Mesothelial cell of epicardium (in vitro differentiated cells): ENCODE data around the genes ZSCAN5C, ZNF583, ZNF543, TRAPPC2B and ZNF446.

- PRO-cap = no peak
These were observed at the start of gene ZSCAN5C for GRCh38 chr19:56201914-56202554. TSS of gene ZSCAN5C (plus strand) at chr19:56202273.

- PRO-cap = no peak
These were observed 15.2 kb downstream of the ZSCAN5C start for GRCh38 chr19:56216829-56218047.

DNA sequence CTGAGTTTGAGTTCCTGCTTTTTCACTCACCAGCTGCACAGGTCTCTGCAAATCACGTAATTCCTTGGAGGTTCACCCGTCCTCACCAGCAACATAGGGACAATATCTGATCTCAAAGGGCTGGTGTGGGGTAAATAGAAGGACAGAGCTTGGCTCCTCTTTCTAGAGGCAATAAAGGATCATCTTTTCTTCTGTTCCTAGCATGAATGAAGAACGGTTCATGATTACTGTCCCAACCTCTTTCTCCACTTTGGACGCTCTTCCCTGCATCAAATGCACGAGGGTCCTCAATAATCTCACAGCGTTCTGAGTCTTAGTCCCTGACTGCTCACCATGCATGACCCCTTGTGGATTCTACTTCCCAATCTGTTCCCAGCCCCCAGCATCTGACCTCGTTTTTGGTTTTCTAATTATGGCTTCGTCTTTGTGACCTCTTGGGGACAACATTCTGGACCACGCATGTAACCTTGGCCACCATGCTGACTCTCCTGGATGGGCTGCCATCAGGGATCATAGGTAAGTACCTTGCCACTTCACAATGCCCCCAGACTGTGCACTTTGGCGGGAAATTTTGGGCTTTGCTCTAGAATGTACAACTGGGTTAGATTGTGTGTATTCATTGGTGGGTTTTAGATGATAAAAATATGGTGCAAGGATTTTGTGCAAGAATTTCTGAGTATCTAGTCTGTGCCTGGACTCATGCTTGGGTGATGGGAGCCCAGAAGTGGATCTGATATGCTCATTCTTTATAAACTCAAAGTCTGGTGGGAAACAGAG lies 11.3 kb downstream of the EDDM13 start:
- PRO-cap = no peak

DNA sequence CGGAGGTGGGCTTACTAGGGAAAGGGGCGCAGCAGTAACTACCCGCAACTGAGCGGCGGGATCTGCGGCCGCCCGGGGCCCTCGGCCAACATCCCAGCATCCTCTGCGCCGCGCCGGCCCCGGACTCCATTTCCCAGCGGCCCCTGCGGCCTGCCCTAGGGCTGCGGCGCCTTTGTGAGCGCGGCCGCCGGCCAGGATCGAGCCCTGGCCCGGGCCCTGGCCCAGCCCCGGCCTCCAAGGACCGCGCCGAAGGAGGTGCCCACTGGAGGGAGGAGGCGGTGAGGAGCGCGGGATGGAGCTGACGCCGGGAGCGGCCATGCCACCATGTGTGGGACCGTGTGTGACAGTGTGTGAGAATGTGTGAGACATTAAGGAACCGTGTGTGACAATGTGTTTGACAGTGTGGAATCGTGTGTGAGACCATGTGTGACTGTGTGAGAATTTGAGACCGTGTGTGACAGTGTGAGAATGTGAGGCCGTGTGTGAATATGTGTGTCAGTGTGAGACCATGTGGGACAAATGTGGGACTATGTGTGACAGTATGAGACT lies at the start of gene ZNF583:
TSS of gene ZNF583 (plus strand) at position 158 of the 549 bp plus-strand sequence.
- PRO-cap = no peak

- PRO-cap = no peak
These were observed 10.5 kb upstream of the ZNF460 start for GRCh38 chr19:57269766-57270238.

- PRO-cap = no peak
These were observed 11.3 kb downstream of the ZNF460 start for GRCh38 chr19:57291678-57291942.

- PRO-cap = no peak
These were observed 13.6 kb upstream of the ZNF543 start for GRCh38 chr19:57306475-57307249.

DNA sequence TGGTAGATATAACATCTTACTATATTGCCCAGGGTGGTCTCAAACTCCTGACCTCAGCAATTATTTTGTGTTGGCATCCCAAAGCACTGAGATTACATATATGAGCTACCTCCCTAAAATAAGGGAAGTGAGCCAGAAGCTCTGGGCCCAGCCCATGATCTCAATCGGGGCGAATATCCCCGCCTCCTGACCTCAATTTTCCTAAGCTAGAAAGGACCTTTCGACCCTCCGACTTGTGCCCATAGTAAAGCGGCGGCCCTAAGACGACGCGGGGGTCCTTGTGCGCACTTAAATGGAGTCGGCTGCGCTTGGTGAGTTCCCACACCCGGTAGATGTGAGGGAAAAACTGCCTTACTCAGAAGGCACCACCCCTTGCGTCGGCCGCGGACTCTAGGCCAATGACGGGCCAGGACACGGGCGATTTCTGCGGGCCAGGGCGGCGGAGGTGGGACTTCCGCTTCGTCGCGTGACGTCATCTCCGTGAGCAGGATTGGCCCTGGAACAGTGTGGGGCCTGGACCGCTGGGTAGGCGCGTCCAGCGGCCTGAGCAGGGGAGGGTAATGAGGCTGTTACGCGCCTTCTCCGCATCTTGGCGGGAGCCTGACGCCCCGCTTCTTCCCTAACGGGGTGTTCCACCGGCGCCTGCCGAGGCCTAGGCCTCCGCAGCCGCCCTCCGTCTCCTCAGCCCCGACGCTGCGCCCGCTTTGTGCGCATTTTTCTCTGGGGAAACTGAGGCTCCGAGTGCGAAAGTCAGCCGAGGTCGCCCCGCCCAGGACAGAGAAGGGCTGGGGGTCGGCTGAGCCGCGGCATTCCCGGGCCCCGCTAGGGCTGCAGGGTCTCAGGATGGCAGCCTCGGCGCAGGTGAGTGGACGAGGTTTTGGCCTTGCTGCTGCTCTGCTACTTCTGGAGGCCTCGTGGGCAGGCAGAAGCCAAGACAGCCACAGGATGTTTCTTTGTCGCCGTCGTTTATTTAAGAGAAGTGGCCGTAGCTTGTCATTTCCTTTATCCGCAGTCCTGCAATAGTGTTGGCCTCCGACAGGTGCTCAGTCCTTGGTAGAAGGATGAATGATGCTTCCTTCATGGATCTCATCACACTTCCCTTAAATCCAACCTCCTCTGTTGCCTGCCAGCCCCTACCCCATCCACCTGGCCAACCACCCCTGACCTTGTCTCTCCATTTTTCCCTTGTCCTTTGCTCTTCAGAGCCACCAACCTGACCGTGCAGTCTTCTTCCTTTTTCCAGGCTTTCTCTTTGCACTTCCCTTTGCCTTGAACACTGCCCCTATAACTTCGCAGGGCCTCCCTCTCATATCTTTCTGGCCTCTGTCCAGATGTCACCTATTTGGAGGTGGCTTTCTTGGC lies at the start of gene ZNF543:
TSS of gene ZNF543 (plus strand) at position 462 of the 1,362 bp plus-strand sequence.
- PRO-cap = bidirectional peak, plus-strand start at position 475 of the sequence, minus-strand start at position 400 of the sequence

GRCh38 chr19:57362869-57363732 lies at the start of gene TRAPPC2B:
TSS of gene TRAPPC2B (plus strand) at chr19:57363551.
- PRO-cap = bidirectional peak, plus-strand start at chr19:57363551, minus-strand start at chr19:57363342

DNA sequence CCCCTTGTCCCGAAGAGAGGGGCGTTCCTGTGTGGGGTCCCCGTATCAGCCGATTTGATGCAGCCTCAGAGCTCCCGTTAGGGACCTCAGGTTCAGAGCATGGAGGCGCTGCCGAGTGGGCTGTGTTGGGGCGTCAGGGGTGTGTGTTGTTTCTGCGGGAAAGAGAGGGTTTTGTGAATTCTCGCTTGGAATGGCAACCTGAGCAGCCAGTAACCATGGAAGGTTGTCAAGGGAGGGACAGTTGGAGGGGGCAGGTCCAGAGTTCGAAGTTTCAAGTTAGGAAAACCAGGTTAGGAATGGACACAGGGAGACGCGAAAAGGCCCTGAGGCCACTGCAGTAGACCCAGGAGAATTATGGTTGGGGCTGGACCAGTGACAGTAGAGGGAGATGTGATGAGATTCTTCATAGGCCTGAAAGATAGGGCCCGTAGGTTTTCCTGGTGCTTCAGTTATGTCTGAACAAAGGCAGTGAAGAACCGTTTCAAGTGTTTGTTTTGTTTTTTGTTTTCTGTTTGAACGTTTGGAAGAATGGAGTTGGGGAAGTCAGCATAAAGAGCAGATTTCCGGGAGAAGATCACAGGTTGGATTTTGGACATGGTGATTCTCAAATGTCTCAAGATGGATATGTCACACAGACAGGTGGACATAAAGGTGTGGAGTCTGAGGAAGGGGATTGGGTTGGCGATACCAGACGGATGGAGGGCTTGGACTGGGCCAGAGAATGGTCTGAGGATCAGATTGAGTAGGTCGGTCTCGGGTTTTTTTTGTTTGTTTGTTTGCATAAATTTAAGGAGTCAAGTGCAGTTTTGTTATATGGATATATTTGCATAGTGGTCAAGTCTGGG lies 763 bp downstream of the ZNF548 start:
- PRO-cap = unidirectional peak, minus-strand start at position 145 of the sequence

GRCh38 chr19:57538581-57538853 lies 11.4 kb downstream of the ZNF549 start:
- PRO-cap = no peak

DNA sequence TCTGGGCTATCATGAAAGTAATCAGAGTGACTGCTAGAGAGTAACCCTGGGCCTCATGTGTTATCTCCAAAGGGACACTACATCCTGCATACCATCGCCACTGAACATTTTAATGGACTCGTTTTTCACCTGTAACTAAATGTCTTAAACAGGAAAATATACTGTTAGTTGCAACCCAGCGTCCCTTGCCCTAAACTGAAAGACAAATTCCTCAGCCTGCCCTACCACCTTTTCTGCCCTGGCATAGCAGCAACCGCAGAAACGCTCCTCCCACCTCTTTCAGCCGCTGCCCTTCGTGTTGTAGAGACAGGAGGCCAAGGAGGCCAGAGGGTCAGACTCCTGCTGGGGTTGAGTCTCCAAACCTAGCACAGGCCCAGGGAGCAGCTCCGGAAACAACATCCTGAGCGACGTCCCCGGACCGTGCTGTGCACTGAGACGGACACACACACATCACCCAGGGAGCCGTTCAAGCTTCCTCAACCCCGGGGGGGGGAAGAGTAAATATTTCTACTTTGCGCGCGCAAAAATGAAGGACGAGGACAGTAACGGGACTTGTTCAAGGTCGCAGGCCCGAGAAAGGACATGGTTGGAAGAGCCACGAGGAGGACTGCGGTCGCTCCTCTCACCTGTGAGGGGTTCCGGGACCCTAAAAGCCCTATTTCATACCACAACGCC lies 745 bp downstream of the ZNF550 start:
- PRO-cap = no peak

- PRO-cap = no peak
These were observed 7.4 kb downstream of the ZNF776 start for GRCh38 chr19:57753724-57754731.

- PRO-cap = no peak
These were observed 3.5 kb downstream of the ZNF606 start for GRCh38 chr19:57998987-57999638.

DNA sequence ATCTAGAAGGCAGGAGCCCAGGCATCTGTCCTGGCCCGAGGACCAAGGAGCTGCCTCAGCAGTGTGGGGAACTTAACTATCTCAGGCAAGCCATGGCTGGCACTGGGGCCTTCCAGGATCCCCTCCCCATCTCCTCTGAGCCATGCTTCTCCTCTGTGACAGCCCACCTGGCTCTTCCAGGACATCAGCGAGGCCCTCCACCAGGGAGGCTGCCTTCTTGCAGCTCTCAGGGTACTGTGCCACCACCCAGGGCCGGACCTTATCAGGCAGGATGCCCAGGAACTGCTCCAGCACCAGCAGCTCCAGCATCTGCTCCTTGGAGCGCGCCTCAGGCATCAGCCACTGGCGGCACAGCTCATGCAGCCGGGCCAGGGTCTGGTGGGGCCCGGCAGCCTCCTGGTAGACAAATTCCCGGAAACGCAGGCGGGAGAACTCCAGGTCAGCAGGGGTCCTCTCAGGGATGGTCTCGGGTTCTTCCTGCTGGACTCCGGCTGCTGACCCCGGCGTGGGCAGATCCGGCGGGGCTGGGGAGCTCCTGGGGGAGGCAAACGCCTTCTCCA lies 8.3 kb downstream of the ZSCAN18 start:
- PRO-cap = no peak

GRCh38 chr19:58098328-58099126 lies 496 bp upstream of the ZSCAN18 start:
- PRO-cap = bidirectional peak, plus-strand start at chr19:58098512, minus-strand start at chr19:58098228

DNA sequence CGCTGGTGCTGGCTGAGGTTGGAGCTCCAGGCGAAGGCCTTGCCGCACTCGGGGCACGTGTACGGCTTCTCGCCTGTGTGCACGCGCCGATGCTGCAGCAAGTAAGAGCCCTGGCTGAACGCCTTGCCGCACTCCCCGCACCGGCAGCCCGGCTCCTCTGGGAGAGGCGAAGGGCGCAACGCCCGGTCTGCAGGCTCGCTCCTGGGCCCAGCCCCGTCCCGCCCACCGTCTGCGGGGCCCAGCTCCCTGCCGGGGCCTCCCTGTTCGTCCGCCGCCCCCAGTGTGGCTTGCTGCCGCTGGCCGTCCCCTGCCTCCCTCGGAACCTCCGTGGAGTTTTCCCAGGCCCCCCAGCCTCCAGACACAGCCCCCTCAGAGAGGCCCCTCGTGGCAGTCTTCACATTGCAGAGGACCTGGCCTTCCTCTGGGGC lies 3.9 kb upstream of the A1BG start:
- PRO-cap = no peak

GRCh38 chr19:58385653-58386244 lies 1.3 kb upstream of the RPS5 start:
- PRO-cap = no peak

DNA sequence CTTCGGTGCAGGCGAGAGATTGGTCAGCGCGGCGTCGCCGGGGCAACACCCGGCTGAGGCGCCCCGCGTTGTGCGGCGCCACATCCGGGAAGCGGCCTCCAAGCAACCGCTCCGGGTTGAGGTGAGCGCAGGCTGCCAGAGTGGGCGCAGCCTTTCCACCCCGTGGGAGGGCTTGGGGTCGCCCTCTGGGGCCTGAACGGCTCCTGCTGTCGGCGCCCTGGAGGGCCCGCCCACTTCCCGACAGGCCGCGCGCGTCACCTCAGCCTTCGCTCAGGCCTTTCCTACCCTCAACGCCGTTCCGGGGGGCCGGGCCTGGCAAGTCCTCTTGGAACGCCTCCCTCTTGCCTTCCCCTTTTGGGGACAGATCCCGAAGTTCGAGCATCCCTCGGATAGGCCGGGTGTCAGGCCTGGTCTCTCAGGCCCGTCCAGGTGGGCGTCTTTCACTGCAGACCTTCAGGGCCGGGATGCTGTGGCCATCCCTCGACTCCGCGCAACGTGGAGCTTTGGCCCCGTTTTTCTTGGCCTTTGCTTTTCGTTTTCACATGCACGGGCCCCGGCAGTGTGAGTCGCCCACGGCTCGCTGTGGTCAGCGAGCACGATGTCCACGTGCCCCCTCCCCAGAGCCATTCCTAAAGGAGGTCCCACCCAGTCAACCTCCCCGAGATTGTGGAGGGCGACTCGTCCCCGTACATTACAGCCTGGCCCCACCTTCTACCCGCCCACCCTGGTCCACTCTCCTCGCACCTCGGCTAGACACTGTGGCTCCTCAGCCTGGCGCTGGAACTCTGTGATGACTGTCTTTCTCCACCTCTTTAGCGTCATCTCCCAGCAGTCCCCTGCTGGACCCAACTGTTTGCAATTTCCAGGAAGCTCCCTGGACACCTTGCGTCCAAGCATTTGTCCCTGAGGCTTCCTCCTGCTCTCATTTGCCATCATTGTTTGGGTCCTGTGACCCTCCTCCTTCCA lies at the start of gene ZNF446:
TSS of gene ZNF446 (plus strand) at position 277 of the 966 bp plus-strand sequence.
- PRO-cap = unidirectional peak, plus-strand start at position 83 of the sequence

- PRO-cap = no peak
These were observed 12.5 kb downstream of the SLC27A5 start for GRCh38 chr19:58498987-58500004.